Epithelial cell of proximal tubule (primary cell): ENCODE data around the gene TNFRSF1A.

- RAMPAGE, long total RNA: no peak
- RRBS: no CpG with 5 or more reads among the region's 4 CpGs
Observed at GRCh38 chr12:3972587-3973035, 99.4 kb upstream of the PARP11 start.

GRCh38 chr12:4012779-4013108, 139.5 kb upstream of the PARP11 start:
- RAMPAGE, long total RNA: no peak
- RRBS: no CpG with 5 or more reads among the region's 4 CpGs

GRCh38 chr12:4024663-4025074, 151.5 kb upstream of the PARP11 start:
- RAMPAGE, long total RNA: no peak
- RRBS: no CpG with 5 or more reads among the region's 8 CpGs

DNA sequence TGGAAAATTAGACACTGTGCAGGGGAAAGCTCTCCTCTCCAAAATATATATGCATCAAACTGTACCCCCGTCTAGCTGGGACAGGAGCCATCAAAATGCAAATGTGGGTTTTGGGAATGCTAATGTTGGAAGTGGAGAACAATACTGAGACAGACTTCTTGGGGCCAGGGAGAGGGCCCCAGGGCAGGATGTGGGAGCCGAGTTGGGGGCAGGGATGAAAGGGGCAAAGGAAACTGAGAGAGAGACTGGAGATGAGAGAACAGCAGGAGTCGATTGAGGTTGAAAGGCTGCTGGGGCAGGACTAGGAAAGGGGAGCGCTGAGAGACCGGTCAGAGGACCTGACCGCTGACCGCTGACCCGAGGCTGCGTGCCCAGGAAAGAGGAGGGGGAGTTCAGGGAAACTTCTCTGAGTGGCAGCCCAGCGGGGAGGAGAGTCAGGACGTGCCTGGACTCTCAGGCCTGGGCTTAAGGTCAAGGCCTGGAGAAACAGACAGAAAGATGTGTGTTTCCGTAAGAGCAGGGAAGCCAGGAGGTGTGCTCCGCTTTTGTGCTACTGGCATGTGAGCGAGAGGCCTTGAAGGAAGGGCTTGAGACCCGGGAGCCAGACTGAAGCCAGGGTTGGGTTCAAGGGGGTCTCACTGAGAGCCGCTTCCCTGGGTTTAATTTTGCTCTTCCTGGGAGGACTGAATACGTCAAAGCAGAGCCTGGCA, 152.4 kb upstream of the PARP11 start:
- RAMPAGE, long total RNA: no peak
- RRBS: no CpG with 5 or more reads among the region's 17 CpGs

DNA sequence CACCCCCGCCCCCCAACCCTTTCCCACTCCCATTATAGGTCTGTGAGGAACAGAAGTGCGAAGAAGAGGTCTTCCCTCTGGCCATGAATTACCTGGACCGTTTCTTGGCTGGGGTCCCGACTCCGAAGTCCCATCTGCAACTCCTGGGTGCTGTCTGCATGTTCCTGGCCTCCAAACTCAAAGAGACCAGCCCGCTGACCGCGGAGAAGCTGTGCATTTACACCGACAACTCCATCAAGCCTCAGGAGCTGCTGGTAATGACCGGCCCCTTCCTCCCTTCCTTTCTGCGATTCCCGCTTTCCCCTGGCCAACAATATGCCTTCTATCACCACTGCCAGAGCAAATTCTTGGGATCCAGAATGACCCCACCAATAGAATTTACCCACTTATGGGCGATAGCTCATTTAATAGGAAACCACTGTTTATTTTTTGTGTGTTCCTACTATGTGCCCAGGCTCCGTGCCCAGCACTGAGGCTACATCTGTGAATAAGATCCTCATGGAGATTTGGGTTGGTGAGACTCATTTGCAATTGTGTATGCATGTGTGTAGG, 2.5 kb downstream of the CCND2 start:
- RAMPAGE, long total RNA: no peak
- RRBS: no CpG with 5 or more reads among the region's 14 CpGs

DNA sequence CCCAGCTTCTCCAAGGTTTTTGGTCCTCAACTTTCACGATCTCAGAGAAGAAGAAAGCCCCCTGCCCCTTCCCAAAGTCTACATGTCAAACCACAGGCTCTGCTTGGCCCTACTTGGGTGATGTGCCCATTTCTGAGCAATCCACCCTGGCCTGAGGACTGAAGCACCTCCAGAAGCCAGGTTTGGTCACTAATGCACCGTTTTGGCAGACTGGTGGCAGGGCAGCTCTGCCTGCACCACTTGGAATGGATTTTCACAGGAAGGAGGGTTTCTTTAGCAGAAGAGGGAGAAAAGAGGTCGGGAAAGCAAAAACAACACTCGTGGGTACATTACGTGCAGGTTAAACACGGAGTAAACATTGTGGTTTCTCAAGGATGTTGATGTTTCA, 70.7 kb downstream of the KCNA5 start:
- RAMPAGE, long total RNA: no peak
- RRBS: no CpG with 5 or more reads among the region's 6 CpGs

DNA sequence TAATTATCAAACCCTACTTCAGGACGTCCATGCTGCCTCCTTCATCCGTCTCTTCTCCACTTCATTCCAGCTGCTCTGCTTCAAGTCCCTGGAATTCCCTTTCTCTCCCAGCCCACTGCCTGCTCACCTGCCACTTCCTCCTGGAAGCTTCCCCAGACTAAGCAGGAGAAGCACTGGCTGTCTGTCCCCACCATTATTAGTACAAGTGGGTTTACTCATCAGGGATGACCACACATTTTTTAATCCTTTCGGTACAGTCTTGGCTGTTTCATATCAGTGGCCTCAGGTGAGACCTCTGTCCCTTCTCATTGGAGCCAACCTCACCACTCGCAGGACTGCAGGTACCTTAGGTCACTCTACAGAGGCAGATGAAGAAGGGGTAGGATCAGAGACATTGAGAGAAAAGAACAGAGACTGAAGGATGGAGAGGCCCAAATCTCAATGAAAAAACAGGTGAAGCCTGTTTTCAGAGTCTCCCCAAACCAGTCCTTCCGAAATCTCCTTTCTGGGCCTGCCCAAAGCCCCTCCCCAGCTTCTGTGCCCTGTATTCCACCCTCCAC, 18.0 kb downstream of the ANO2 start:
- RAMPAGE, long total RNA: no peak
- RRBS: no CpG with 5 or more reads among the region's 5 CpGs

DNA sequence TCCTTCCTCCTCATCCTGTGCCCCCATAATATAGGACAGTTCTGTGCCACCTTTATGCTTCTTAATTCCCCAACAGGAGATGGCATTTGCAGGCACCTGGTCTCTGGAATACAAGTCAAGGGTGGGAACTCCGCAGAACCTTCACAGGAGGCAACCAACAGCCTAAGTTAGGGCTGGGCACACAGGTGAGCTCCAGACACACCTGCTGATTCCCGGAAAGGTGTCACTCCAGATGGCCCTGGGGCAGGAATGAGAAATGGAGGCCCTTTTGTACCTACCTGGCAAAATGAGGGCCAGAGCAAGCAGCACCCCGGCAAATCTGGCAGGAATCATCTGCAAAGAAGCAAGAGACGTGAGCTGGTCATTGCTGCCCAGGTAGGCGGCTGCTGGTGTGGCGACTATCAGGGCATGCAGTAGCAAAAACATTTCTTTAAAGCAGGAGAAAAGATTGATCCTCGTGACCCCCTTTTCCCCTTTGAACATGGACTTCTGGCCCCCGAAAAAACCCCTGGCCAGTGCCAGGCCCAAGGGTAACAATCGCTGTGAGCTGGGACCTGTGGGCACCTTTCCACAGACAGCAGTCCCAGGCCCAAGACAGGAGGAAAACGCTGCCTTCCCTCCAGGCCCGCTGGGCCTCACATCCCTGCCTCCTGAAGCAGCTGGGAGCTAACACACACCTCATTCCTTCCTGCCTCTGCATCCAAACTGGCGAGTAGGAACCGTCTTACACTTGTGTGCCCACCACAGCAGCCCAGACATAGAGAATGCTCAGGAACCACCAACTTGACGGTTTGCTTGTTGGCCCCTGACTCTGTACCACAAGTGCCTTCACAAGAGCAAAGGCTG, 1.4 kb downstream of the VWF start:
- RAMPAGE, long total RNA: no peak
- RRBS: 86% methylated on average over 2 of the region's 14 CpGs

GRCh38 chr12:6167114-6167666, 33.0 kb upstream of the CD9 start:
- RAMPAGE, long total RNA: no peak
- RRBS: no CpG with 5 or more reads among the region's 4 CpGs

DNA sequence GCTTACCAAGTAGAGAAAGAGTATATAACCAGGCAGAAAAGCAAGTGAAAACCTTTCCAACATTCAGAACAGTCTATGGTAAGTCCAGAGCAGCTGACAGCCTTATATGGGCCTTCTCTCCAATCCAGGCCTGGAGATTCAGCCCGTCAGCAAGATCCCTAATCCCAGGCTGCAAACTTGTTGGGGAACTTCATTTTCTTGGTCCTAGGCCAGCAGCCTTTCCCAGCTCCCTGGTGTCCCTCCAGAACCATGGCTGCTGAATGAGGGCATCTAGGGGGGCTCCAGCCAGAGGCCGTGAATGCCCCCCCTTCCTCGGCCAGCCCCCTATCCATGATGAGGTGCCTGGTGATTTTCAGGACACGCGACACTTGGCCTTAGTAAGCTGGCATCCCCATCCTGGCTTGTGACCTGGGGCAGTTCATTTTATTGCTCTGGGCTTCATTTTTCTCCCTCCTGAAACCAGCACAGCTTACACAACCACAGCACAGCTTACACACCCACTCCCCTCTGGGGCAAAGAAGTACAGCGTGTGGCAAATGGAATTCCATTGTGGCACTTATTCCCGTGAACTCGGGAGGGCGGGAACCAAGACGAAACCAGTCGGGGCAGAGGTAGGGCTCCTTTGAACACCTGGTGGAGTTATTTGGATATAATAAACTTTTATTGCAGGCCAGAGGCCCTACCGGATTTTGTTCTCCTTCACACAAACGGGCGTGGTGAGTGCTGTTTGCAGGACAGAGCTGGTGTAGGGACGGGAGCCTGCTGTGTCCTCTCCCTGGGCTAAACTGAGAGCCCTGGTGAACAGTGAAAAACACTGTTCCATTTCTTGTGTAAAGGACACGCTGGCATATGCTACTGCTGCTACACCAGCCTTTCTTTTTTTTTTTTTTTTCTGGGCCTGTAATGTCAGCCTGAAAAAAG, 29.0 kb downstream of the CD9 start:
- RAMPAGE, long total RNA: no peak
- RRBS: no CpG with 5 or more reads among the region's 16 CpGs

DNA sequence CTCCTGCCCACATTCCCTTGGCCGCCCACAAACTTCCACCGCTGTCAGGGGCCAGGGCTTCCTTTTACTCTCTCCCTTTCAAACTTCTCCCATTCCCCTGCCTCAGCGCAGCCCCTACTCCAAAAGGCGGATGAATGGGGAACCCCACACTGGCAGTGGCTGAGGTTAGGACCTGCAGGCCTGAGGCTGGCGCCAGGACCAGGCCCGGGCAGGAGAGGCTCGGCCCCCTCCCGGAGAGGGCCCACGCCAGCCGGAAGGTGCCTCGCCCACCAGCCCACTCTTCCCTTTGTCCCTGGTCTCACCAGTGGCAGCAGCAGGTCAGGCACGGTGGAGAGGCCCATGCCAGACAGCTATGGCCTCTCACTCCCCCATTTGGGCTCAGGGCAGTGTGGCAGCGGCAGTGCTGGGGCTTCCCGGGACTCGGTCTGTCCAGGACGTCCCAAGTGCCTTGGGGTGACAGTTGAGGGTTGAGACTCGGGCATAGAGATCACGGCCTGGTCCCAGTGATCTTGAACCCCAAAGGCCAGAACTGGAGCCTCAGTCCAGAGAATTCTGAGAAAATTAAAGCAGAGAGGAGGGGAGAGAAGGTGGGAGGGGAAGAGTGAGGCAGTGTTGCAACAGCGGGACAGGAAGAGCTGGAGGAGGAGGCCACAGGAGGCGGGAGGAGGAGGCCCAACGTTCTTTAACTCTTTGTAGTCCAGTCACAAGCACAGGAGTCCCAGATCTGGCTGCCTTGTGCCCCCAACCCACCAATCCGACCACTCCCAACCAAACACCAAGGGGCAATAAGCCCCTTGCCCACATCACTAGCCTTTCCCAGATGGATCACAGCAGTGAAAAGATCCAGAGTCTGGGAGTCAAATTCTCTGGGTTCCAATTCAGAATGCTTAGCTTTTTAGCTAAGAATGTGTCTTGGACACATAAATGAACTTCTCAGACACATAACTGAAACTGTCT, at the start of gene TNFRSF1A:
TSS of gene TNFRSF1A (minus strand) at position 603 of the 957 bp plus-strand sequence.
- RAMPAGE, long total RNA: no peak
- RRBS: no CpG with 5 or more reads among the region's 22 CpGs

DNA sequence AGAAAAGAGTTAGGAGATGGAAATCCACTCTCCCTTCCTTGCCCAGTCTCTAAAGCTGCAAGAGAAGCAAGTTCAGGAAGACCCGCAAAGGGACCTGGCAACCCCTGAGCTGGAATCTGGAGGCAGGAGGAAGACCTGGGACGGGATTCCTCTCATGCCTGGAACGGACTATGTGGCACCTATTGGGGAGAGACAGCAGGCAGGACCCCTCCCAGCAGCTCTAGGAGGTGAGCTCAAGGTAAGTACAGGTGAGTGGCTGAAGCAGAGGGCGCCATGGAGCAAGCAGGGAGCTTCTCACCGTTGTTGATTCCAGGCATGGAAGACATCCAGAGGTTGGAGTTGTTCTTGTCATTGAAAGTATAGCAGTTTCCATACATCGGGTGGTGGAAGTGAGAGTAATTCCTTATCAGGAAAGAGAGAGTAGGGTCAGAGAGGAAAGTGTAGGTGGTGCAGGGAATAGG, 13.6 kb upstream of the TNFRSF1A start:
- RAMPAGE, long total RNA: no peak
- RRBS: no CpG with 5 or more reads among the region's 6 CpGs

- RAMPAGE, long total RNA: no peak
- RRBS: no CpG with 5 or more reads among the region's 19 CpGs
Observed at GRCh38 chr12:6372376-6373401, 2.7 kb downstream of the SCNN1A start.

- RAMPAGE, long total RNA: no peak
- RRBS: no CpG with 5 or more reads among the region's 10 CpGs
Observed at GRCh38 chr12:6423416-6424050, 21.2 kb upstream of the CD27 start.

GRCh38 chr12:6444027-6444376, 753 bp upstream of the CD27 start:
- RAMPAGE, long total RNA: no peak
- RRBS: no CpG with 5 or more reads among the region's 4 CpGs

DNA sequence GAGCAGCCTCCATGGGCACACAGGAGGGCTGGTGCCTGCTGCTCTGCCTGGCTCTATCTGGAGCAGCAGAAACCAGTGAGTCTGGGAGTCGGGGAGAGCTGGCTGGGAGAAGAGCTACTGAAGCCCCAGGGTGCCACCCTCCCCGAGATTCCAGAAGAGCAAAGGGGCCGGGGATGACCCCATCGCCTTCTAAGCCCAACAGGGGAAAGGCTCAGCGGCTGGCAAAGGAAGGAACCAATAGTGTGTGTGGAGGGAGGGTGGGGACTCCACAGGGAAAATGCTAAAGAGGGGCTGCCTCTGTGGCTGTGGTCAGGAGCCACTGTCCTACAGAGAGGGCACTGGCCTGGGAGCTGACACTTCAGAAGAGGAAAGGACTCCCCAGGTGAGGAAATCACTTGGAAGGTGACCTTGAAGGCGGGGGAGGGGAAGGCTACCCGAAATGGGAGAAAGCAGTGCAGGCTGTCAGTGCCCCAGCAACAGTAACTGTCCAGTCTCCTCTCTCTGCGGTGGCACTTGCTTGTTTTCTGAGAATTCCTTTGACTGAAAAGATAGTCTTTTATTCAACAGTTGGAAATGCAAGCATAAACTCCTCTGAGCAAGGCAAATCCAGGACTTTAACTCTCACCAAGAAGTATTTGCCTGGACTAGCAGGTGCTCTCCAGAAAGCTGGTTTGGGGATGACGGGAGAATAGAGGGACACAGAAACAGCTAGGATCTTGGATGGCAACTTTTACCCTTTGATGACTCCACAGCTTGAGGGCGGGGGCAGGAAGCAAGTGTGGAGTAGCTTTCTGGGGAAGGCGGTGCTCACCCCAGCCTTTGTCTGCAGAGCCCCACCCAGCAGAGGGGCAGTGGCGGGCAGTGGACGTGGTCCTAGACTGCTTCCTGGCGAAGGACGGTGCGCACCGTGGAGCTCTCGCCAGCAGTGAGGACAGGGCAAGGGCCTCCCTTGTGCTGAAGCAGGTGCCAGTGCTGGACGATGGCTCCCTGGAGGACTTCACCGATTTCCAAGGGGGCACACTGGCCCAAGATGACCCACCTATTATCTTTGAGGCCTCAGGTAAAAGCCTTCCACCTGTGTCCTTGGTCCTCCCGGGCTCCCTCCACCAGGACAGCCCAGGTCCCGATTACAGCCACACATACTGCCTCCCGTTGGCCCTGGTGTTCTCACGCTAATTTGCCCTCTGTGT, 791 bp downstream of the TAPBPL start:
- RAMPAGE, long total RNA: no peak
- RRBS: no CpG with 5 or more reads among the region's 24 CpGs

- RAMPAGE, long total RNA: no peak
- RRBS: no CpG with 5 or more reads among the region's 22 CpGs
Observed at GRCh38 chr12:6540535-6540948, 6.2 kb downstream of the GAPDH start.

GRCh38 chr12:6541647-6542046, 7.3 kb downstream of the GAPDH start:
- RAMPAGE, long total RNA: no peak
- RRBS: no CpG with 5 or more reads among the region's 10 CpGs

DNA sequence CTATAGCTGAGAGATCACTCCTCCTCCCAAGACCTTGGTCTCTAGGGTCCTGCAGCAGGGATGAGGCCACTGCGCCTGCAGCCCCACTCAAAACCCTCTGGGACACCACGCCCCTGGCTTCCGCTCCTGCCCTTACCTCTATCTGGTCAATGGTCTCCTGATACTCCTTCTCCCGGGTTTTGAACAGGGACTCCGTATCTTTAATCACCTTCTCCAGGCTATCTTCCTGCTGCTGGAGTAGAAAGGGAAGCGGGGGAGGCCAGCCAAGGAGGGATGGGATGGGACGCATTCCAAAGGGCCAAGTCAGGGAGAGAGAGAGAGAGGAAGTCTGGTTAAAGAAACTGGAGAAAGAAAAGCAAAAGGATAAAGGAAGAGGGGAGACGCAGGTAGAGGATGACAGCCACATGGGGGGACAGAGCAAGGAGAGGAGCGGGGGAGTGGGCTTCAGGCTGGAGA, 7.9 kb downstream of the IFFO1 start:
- RAMPAGE, long total RNA: no peak
- RRBS: no CpG with 5 or more reads among the region's 9 CpGs

GRCh38 chr12:6548385-6549641, 7.0 kb downstream of the IFFO1 start:
- RAMPAGE, long total RNA: no peak
- RRBS: 88% methylated on average over 4 of the region's 42 CpGs